ENCODE measurements around the genes DNASE2B, CTBS and MCOLN3.

- PRO-cap, result no peak
- RAMPAGE, long total RNA, 4 experiments, result no peak in any of the 4 experiments
These were observed 1050.8 kb upstream of the ADGRL2 start for GRCh38 chr1:80750084-80750283.

GRCh38 chr1:80806933-80807378, 993.8 kb upstream of the ADGRL2 start:
- PRO-cap, result no peak
- RAMPAGE, long total RNA, 4 experiments, result no peak in any of the 4 experiments

- PRO-cap, result no peak
- RAMPAGE, long total RNA, 4 experiments, result no peak in any of the 4 experiments
These were observed 488.6 kb upstream of the ADGRL2 start for GRCh38 chr1:81312255-81312495.

DNA sequence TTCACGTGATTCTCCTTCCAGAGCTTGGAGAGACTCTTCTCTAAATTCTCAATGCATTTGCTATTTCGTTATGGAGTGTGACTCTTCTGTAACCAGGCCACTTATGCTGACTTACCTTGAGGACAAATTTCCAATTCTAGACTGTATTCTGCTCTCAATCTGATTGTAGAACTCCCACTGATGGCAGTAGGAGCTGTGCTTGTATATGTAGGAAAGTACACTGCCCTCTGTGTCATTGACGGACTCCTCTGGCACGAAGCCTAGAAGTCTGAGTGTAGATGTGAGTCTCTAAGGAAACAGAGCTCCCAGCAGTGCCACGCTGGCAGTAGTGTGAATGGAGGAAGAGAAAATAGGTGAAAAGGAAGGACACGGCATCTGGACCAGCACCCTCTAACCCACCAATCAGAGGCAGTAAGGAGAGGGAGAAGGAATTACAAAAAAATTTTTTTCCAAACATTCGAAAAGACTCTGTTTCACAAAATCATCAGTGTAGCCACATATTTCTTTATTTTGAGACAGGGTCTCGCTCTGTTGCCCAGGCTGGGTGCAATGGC, 130.4 kb upstream of the ADGRL2 start:
- PRO-cap, result no peak
- RAMPAGE, long total RNA, 4 experiments, result no peak in any of the 4 experiments

GRCh38 chr1:81702896-81703681, 97.6 kb upstream of the ADGRL2 start:
- PRO-cap, result no peak
- RAMPAGE, long total RNA, 4 experiments, result no peak in any of the 4 experiments

DNA sequence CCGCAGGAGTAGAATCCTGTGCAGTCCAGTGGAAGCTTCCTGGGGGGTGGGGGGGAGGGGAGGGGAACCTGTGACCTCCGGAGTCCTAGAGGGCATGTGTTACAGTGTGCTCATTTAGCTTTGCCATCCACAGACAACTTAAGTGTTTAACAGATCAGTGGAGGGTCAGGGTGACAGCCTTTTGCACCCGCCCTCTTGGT, 18.1 kb upstream of the PRKACB start:
- PRO-cap, result no peak
- RAMPAGE, long total RNA, 4 experiments, result no peak in any of the 4 experiments

DNA sequence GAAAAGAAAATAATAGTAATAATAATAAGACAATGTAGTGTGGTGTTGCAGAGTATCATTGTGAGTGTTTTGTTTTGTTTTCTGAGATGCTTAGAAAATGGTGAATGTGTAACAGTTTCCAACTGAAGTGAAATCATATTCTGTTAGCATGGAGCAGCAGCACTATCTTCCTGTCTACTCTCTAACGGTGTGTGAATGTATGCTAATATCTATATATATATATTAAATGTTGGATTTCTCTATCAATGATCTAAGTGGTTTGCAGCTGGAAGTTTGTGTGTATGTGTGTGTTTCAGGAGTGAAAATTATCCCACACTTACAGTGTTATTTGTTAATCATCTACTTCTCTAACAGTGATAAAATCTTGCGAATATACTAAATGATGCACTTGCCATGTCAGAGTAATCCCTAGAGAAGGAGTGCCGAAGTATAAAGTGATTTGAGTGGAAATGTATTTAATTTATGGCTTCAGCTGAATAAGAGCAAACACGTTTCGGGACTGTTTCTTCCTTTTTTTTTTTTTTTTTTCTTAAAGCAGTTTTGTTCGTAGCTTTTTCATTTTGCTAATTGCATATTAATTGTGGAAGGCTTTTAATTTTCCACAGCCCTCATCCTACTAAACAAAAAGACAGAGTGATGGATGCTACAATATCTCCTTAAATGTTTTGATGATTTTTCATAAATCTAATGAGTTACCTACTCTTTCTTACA, 475 bp downstream of the SAMD13 start:
- PRO-cap, result bidirectional peak, plus-strand start at position 404 of the sequence, minus-strand start at position 403 of the sequence
- RAMPAGE, long total RNA, 4 experiments, result no peak in any of the 4 experiments

DNA sequence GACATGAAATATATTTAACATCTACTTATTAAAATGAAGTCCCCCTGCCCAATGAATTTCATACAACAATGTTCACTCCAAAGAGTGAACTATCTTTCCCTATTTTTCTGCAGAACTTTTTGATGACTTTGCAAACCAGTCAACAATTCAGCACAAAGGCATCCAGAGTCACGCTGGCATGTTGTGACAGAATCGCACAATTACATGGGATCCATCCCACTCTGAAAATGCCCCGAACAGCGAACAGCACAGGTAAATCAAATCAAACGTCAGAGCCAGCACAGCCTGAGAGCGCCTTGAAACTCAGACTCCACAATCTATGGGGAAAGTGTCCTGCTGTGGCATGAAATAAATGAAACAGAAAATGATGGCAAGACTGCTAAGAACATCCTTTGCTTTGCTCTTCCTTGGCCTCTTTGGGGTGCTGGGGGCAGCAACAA, at the start of gene DNASE2B:
Gene DNASE2B (plus strand): TSS at position 272 of the 440 bp plus-strand sequence.
- PRO-cap, result no peak
- RAMPAGE, long total RNA, 4 experiments, result no peak in any of the 4 experiments

GRCh38 chr1:84433116-84433630, 34.9 kb downstream of the DNASE2B start:
- PRO-cap, result bidirectional peak, plus-strand start at chr1:84433396, minus-strand start at chr1:84433445
- RAMPAGE, long total RNA, 4 experiments, result no peak in any of the 4 experiments

GRCh38 chr1:84433631-84434176, 35.4 kb downstream of the DNASE2B start:
- PRO-cap, result unidirectional peak, minus-strand start at chr1:84433696
- RAMPAGE, long total RNA, 4 experiments, result no peak in any of the 4 experiments

DNA sequence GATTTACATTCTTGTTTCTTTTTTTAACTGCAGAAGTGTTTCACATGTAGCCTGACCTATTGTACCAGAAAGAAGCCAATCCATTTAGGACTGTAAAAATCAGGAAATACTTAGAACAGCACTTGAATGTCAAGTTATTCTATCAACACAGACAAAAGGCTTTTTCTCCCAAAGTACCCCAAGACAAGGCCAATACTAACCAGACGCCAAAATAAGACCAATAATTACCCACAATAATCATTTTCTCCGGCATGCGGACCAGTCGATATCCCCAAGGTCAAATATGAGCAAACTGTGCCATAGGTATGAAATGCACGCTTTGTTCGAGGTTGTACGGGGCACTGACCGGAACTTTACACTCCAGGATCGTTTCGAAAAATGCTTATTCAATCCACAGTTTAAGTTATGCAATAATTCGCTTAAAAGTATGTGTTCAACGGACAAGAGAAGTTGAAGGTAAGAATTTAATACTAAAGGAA, 1.1 kb upstream of the SPATA1 start:
- PRO-cap, result unidirectional peak, plus-strand start at position 322 of the sequence
- RAMPAGE, long total RNA, 4 experiments, result no peak in any of the 4 experiments

DNA sequence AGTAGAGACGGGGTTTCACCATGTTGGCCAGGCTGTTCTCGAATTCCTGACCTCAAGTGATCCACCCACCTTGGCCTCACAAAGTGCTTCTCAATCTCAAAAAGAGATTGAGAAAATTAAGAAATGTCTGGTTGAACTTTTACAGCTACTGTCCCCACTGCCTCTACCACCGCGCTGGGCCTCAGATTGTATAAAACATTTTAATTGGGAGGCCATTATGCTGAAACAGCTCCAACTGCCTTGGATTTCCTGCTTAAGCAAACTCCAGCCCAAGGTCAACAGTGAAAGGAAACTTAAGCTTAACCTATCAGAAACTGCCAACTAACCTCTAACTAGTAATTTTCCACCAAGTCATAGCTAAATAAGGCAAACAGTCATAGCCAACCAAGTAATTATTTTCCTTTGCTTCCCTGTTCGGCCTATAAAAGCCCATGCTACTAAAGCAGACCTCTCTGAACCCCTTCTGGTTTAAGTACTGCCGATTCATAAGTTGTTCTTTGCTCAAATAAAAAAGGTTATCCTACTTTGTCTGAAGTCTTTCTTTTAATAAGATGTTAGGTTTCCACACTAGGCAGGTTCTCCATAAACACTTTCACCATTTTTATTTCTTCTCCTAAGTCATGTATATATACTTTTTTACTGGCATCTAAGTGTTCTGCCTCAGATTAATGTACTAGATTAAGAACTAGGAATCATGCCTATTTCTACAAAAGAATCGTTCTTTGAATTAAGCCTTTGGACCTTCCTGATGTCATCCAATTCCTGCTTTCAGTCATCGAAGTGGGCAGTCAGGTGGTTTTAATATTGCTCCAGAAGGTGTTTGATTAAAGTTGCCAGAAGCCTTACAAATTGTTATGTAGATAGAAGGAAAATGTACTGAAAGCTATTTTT, 1.1 kb downstream of the CTBS start:
- PRO-cap, result bidirectional peak, plus-strand start at position 455 of the sequence, minus-strand start at position 237 of the sequence
- RAMPAGE, long total RNA, 4 experiments, result no peak in any of the 4 experiments

DNA sequence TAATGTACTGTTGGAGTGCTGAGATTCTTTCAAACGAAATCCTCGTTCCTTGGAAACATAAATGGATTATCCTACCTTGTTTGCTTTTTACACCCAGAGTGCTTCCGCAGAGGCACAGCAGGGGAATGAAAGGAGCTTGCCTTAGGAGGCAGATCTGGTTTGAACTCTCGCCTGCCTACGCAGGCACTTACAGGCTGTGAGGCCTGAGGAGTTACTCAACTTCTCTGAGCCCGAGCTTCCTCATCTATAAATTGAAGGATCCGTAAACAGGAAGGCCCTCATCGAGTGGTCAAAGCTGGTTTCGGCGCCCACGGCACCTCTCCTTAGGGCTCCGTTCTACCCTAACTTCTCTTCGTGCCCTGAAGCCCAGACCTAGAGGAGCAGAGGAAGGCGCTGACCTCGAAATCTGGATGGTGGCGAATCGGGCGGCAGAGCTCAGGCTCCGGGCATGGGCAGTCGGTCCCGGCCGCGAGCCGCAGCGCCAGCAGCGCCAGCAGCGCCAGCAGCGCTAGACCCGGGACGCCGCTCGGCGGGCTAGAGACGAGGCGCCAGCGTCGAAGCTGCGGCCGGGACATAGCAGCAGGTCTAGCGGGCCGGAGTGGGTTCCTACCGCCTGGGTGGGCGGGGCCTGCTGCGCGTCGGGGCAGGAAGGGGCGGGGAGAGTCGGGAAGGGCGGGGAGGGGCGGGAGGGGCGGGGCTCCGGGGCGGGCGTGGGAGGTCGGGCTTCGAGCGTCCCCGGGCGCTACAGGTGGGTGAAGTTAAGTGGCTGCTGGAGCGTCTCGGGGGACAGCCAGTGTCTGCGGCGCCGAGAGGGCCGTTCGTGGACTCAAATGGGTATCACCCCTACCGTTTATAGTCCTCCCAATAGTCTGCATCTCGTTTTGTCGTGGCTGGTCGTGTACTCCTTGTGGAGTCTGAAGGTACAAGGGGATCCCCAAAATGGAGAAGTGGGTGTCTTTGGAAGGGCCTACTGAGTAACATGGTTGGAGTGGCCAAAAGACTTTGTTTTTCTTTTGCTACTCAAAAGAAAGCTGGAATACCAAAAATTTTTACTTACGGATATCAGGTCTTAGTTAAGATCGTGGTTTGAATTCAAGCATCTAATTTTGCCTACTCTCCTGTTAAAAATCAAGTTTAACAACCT, at the start of gene CTBS:
Gene CTBS (minus strand): TSS at position 600 of the 1,144 bp plus-strand sequence.
- PRO-cap, result bidirectional peak, plus-strand start at position 151 of the sequence, minus-strand start at position 127 of the sequence; bidirectional peak, plus-strand start at position 761 of the sequence, minus-strand start at position 575 of the sequence
- RAMPAGE, long total RNA, 4 experiments, result start-site peak on the minus strand in 3 of 4 experiments, centred at positions 591 to 599 of the sequence, 31 to 164 reads per replicate

GRCh38 chr1:84598890-84599560, 24.8 kb upstream of the CTBS start:
- PRO-cap, result no peak
- RAMPAGE, long total RNA, 4 experiments, result no peak in any of the 4 experiments

GRCh38 chr1:84968607-84969259, 28.2 kb downstream of the MCOLN2 start:
- PRO-cap, result unidirectional peak, plus-strand start at chr1:84969065
- RAMPAGE, long total RNA, 4 experiments, result start-site peak on the minus strand in 1 of 4 experiments, at chr1:84968854-84968914 at its widest, 33 reads per replicate

DNA sequence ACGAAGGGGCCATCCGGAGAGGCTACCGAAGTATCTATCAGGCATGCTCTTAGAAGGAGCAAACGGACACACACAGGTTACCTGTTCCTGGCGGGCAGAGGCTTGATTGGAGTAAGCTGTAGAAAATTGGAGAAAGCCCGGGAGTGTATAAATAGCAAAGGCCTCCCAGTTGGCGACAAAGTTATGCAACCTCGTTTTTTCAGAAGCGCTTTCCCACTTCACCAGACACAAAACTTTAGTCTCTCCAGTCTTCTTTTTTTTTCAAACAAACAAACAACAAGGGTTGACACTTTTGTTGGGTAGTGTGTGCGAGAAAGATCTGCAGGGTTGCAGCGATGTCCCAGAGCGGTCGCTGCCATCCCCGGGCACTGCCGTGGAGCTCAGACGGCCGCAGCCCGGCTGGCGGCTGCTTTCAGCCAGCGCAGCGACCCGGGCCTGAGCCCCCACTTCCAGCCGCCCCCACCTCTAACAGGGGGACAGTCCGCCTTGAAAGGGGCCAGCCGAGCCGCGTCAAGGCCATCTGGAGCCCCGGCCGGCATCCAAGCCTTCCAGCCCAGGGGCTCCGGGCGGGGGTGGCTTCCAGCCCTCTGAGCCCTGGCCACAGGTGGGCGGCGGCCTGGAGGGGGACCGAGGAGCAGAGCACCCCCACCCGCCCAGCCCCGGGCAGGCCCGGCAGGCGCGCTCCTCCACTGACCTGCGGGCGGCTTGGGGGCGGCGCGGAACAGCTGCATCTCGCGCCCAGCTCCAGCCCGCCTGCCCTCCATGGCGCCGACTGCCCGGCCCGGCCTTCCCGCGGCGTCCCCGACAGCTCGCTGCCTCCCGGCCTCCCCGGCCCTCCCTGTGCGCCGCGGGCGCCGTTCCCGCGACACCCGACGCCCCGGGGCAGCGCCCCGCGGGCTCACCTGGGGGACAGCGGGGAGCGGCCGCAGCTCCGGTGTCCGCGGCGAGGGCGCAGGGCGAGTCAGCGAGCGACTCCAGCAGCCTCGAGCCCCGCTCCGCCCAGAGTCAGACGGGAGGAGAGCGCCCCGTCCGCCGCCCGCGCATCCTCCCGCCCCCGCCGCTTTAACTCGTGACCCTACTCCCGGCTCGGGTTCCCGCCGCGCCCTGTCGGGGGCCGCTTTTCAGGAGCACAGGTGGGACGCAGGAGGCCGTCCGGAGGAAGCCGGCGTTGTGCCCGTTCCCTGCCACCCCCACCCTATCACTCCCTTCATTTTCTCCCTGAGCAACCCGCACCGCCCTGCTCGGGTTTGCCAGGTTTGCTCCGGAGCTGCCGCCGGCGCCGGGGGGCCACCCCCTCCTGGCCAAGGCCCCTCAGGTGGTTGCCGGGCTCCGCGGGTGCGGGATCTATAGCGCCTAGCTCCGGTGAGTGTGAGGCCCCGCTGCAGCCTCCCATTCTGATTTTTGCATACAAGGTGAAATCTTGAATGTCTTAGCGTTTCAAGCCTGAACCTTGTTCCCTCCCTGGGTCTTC, at the start of gene MCOLN3:
Gene MCOLN3 (minus strand): TSS at position 1,007 of the 1,471 bp plus-strand sequence.
- PRO-cap, result bidirectional peak, plus-strand start at position 1,002 of the sequence, minus-strand start at position 1,007 of the sequence
- RAMPAGE, long total RNA, 4 experiments, result start-site peak on the minus strand in 2 of 4 experiments, centred at positions 981 to 984 of the sequence, 15 to 30 reads per replicate

- PRO-cap, result unidirectional peak, minus-strand start at chr1:85135555
- RAMPAGE, long total RNA, 4 experiments, result no peak in any of the 4 experiments
These were observed 65.5 kb downstream of the SYDE2 start for GRCh38 chr1:85135205-85135888.

DNA sequence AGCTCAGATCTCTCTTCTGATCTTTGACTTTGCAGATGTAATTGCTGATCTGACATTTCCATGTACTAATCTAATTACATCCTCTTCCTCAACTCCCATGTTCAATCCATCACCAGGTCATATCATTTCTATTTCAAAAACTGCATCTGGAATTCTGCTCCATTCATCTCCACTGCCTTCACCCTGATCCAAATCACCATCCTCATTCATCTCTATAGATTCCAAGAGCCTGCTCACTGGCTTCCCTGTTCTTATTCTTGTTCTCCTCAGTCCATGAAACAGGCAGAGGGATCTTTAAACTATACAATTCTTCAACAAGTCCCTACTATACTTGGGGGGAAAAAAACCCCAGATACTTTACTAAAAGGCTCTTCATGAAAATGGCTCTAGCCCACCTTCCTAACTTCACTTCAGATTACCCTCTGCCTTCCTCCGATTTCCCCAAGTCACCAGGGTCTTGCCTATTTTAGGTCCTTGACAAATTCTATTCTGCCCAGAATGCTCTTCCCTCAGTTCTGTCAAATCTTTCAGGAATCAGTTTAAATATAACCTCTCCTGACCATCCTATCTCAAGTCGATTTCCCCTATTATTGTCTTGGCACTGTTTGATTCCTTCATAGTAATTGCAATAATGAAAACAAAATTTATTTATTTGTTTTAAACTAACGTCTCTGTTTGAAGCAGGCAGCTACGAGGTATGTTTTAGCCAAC, 2.7 kb downstream of the BCL10 start:
- PRO-cap, result no peak
- RAMPAGE, long total RNA, 4 experiments, result no peak in any of the 4 experiments

GRCh38 chr1:85289868-85290469, 13.5 kb upstream of the BCL10 start:
- PRO-cap, result no peak
- RAMPAGE, long total RNA, 4 experiments, result no peak in any of the 4 experiments

DNA sequence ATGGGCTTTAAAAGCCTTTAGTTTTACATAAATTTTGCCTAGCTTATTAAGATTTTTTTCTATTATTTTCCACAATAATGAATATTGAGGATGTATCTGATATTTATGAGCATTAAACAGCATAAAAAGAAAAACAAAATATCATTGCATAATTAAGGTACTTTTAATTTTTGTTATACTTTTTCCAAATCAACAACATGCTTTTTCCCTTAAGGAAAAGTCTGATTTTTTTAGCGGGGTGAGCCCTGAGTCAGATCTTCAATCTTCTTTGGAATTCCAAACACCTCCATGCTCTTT, 24.9 kb downstream of the DDAH1 start:
- PRO-cap, result no peak
- RAMPAGE, long total RNA, 4 experiments, result no peak in any of the 4 experiments